Endometrial microvascular endothelial cells (primary cell): ENCODE measurements around the gene RTP5.

DNA sequence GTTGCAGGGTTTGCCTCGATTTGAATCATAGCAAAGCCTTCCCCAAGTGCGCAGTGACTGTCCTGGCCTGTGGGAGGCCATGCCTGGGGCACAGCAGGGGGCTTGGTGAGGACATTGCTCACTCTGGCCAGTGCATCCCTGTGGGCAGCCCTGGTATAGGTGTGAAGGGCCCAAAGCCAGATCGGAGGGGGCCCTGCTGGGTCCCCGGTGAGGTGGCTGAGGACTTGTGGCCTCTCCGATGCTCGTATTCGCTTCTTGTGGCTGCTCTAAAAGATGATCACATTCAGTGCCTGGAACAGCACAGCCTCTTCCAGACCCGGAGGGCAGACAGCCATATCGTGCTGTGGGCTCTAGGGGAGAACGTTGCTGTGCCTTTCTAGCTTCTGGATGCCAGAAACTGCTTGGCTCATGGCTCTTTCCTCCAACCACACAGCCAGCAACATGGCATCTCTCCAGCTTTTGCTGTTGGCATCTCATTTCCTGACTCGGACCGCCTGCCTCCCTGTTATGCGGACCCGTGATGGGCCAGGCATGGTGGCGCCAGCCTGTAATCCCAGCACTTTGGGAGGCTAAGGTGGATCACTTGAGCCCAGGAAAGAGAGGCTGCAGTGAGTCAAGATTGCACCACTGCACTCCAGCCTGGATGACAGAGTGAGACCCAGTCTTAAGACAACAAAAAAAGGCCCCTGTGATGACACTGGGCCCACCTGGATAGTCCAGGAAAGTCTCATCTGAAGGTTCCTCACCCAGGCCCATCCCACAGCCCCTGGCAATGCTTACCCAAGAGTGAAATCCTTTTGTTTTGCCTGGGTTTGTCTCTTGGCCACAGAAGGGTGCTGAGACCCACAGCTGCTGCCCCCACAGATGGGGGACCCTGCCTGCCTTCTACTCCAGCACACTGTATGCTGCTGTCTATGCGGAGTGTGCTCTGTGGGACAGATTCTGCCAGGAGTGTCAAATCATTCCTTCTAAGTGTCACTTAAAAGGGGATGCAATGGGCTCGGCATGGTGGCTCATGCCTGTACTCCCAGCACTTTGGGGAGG, 12.1 kb downstream of the DTYMK start:
- RAMPAGE, long total RNA, result no peak

DNA sequence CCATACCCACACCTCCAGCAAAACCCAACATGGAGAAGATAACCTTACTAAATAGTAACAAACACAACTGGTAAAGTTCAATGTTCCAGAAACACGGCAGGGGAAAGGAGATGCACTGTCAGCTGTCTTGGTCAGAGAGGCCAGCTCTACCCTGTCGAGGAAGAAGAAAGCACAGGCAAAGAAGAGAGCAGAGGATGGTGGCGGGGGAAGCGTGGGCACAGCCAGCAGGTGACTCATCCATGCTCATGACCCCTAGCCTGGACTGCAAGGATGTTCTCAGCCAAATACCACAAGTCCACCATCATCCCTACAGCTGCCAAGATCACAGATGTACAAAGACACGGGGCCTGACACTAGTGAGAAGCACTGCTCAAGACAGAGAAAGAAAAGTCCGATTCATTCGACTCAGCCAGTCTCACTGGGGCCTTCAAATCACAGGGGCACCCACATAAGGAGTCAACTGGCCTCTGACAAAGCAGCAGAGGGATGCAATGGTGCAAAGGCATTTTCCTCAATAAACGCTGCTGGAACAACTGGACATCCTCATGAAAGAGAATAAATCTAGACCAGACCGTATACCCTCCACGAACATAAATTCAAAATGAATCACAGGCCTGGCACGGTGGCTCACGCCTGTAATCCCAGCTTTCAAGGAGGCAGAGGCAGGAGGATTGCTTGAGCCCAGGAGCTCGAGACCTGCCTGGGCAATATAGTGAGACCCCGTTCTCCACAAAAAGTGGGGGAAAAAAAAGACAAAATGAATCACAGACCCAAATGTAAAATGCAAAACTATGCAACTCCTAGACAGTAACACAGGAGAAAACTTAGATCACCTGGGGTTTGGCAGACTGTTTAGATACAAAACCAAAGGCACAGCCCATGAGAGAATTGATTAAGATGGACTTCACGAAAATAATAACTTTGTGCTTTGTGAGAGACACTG, 5.5 kb downstream of the DTYMK start:
- RAMPAGE, long total RNA, result no peak

DNA sequence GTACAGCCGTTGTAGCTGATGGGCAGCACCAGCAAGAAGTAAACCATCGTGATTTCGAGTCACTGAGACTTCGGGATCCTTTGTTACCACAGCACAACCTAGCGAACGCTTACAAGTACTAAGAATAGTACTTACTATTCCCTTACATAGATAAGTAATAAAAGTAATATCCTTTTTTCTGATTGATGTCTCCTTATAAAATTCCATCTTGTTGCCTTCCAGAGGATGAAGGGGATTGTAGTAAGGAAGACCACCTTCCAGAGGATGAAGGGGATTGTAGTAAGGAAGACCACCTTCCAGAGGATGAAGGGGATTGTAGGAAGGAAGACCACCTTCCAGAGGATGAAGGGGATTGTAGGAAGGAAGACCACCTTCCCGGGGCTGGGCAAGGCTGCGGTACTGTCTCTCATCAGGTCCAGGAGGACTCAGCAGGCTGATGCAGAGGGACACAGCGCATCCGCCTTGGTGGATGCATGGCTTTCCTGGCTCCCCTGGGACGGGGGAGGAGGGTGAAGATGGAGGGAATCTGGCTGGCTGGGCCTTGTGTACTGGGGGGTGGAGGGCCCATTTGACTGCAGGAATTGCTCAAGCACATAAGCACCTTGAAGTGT, 3.1 kb upstream of the DTYMK start:
- RAMPAGE, long total RNA, result no peak

DNA sequence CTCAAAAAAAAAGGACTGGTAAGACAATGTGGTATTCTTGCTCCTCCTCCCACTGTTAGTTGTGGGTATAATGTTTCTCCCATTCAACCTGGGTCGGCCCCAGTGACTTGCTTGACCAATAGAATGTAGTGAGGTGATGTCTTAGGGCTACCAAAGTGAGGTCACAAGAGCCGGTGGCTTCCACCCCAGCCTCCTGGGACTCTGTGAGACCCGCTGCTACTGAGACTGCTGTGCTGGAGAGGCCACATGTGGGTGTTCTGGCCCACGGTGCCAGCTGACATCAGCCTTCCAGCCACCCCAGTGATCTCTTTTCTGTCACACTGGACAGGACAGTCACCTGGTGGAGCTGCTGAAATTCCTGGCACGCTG, 6.8 kb upstream of the ING5 start:
- RAMPAGE, long total RNA, result no peak

- RAMPAGE, long total RNA, result no peak
These were observed 8.4 kb upstream of the GAL3ST2 start for GRCh38 chr2:241767842-241769005.

DNA sequence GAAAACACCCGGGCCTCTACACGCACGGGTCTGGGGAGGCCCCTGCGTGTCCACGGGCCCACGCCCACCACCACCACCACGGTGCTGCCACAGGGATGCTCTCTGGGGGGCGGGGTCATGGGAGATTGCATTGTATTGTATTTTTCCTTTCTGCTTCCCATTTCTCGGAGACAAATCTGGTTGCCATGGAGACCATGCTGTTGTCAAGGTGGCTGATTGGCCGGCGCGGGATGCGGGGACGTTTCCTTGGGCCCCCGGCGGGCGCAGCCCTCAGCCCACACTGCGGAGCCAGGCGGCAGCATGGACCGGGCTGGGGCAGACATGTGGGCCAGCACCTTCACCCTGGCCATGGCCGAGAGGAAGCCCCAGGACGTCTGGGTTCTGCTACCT, at the start of gene RTP5:
Gene RTP5, plus strand, starts transcription at position 273 of the 390 bp plus-strand sequence.
- RAMPAGE, long total RNA, result no peak

GRCh38 chr2:241901407-241901774, 1.1 kb upstream of the FAM240C start:
- RAMPAGE, long total RNA, result no peak

- RAMPAGE, long total RNA, result no peak
These were observed 36.4 kb upstream of the FAM240C start for GRCh38 chr2:241936778-241936977.

- RAMPAGE, long total RNA, result no peak
These were observed 84.7 kb upstream of the FAM240C start for GRCh38 chr2:241984883-241985446.

DNA sequence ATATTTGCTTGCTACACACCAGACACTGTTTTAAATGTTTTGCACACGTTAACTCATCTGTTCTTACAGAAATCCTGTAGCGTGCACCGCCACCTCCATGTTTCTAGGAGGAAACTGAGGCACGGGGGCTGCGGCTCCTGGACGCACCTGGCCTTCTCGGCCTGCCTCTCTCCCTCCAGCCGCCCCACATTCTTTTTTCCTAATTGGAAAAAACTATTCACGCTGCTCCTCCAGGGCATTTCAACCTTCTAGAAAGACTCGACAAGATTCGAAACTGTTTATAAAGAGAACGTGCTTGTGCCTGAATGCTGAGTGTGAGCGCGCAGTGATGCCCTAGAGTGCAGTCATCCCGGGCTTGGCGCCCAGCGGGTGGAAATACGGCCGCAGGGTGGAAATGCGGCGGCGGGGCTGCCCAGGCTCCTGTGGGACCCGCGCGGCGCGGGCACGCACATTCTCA, 187.6 kb upstream of the FAM240C start:
- RAMPAGE, long total RNA, result no peak

GRCh38 chr2:242118011-242118511, 217.8 kb upstream of the FAM240C start:
- RAMPAGE, long total RNA, result no peak